AG04449 (cell line): ENCODE measurements around a stretch of chr1.

GRCh38 chr1:198700464-198701307 lies 61.8 kb downstream of the PTPRC start:
- RRBS, result no CpG with 5 or more reads among the region's 5 CpGs

DNA sequence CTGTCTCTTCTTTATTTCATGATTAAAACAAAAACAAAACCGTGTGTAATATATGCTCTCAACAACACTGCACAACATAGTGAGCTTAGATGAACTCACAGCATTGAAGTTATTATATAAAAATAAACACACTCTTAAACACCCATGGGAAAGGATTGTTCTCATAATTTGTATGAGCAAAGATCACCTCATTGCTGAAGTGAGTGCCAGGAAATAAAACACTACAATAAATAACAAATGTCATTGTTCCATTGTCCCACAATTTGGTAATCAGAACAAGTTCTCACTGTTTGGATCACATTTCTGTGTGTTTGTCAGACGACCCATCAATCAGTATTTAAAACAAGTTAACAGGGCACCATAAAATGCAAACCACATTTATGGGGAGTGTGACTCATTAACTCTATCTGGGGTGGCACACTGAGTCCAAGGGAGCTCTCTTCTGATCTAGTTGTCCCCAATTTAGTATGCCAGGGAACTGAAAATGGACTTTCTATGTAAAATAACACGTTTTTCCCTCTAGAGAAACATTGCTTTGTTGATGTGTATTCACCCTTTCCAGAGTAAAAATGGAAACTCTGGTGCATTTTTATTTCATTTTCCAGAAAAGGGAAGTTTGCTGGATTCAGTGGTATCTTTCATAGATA lies 124.5 kb downstream of the PTPRC start:
- RRBS, result no CpG with 5 or more reads among the region's 3 CpGs

GRCh38 chr1:198929619-198930861 lies 291.2 kb downstream of the PTPRC start:
- RRBS, result no CpG with 5 or more reads among the region's 9 CpGs

DNA sequence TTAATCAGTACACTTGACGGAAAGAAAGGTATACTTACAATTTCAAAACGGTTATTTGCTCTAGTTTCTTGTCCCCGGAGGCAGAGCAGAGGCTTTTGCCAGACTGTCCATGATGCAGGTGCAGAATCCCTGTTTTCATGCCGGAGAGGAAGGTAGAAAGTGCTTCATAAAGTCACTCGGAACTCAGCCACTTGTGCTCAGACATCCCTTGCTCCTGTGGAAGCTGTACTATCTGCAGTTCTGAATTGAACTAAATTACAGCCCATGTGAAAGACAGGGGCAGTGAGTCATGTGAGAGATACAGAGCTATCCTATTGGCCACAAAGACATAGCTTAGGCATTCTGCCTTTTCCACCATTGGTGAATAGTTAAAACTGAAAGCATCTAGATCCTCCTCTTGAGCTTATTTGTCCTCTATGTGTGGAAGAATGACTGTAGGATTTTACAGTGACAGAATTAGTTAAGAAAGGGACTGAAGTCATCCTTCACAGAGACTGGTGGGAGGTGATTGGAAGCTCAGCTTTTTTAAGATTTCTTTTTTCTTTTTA lies 298.4 kb downstream of the PTPRC start:
- RRBS, result 6% methylated on average over 2 of the region's 5 CpGs

DNA sequence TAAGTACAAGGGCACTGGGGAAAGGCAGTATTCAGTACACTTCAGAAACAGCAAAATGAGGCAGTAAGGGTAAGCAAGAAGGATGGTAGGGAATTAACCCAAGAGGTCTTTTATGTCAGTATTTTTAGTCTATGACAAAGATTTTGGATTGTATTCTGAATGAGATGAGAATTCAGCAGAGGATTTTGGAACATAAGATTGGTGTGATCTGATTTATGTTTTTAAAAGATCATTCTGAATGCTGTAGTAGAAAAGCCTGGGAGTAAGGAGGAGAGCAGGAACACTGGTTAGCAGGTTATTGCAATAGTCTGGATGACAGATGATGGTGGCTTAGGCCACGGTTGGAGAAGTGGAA lies 570.9 kb upstream of the NR5A2 start:
- RRBS, result no CpG with 5 or more reads among the region's 1 CpG

GRCh38 chr1:200034793-200035208 lies 7.3 kb downstream of the NR5A2 start:
- RRBS, result no CpG with 5 or more reads among the region's 17 CpGs

- RRBS, result 4% methylated on average over 5 of the region's 18 CpGs
These were observed 11.3 kb downstream of the NR5A2 start for GRCh38 chr1:200038812-200039183.

DNA sequence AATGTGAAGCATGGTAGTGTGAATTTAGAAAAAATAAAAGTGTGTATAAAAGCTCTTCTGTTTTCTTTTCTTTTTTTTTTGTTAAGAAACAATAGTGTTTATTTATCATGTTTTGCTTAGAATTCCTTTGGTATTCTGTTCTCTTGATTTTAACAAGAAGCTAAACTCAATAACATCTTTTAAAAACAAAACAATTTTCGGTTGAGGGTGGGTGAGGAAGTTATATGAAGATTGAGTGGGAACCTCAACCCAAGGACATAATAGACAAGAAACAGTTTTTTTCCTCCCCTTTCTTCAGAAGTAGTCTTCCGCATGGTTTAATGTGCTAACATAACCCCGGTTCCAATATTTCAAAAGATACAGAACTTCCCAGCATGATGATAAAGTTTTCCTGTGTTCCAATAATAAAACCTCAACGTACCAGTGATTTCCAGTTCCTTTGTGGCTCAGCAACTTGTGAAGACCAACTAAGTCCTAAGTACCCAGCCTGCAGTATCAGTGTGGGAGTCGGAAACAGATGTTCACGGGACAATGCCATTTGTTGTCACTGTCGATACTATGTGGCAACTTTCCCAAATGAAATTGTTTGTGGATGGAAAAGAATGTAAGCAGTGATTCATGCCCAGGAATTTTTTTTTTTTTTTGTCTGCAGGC lies 48.4 kb downstream of the NR5A2 start:
- RRBS, result no CpG with 5 or more reads among the region's 7 CpGs

DNA sequence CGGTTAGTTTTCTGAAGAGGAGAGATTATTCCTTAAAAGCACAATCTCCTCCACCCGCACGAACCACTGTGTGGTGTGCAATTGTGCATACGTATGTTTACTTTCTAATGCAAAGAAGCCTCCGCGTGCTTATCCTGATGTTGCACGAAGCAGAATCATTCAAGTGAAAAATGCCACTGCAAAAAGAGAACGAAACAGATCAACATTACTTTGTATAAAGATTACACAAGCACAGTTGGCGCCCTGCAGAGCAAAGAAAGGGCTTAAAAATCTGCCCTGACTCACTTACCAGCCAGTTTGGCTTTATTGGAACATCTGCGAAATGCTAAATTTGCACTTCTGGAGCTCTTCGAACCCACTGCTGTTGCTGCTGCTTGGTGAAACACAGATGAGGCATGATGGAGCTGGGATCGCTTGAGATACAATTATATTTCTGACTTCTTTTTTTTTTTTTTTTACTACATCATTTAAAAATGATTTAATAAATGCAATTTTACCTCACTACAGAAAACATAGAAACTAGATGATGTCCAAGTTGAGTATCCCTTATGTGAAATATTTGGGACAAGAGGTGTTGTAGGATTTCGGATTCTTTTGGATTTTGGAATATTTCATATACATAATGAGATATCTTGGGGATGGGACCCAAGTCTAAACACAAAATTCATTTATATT lies 166.6 kb downstream of the ZNF281 start:
- RRBS, result no CpG with 5 or more reads among the region's 13 CpGs

- RRBS, result no CpG with 5 or more reads among the region's 8 CpGs
These were observed 669 bp upstream of the ZNF281 start for GRCh38 chr1:200410482-200410927.

DNA sequence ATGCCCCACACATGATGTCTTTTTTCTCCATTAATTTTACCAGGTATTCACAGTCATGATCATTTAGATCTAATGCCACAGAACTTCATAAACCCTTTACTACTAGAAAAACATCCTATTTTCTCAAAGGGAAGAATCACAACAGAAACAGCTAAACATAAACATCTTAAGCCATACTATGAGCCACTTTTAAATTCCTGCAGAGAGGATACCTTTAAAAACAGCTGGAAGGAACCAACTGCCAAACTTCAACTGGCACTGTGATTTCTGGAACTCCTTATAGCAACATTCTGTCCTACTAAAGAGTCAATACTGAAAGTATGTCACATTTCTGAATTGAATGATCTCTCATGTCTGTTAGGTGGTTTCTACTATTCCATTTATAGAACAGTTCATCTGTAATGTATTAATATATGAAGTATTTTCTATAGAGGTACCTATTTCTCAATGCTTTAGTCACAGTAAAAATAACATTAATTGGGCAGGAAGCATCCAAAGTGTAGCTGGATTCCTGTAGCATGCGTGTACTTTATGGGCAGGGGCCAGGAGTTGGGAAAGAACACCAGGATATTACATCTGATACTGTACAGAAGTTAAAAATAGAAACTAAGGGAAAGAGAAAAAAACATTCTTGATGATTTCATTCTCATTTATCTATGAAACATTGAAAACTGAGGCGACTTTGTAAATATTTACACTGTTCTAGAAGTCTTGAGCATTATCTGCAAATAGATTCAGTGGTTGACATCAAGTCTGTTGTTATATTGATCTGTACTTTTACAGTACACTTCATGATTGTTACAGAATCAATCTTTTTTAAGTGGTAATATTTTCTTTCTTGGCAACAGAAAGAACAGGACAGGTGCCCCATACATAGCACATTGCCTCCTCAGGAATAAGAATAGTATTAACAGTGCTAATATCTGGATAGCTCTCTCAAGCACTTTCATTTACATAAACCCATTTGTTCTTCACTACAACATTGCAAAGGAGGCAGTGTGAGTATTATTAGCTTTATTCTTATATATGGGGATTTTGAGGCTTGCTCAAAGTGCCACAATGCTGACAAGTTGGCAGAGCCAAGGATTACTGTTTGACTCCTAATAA lies 6.1 kb upstream of the ZNF281 start:
- RRBS, result no CpG with 5 or more reads among the region's 2 CpGs

- RRBS, result no CpG with 5 or more reads among the region's 6 CpGs
These were observed 21.9 kb upstream of the KIF14 start for GRCh38 chr1:200642362-200642916.

DNA sequence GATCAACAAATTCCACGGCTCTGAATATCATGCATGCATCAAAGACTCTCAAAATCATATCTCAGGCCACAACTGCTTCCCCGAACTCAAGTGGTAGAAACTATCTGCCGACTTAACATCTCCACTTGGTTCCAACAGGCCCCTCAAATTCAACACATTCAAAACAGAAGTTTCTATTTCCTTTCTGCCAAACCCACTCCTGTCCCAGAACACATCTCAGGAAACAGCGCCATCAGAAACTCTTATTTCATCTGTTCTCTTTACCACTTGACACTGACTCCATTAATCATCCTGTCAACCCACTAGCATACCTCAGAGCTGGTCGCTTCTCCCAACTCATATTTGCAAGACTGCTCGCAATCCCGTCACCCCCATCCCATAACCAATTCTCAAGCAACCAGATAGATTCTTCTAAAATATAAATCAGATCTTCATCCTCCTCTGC lies 16.6 kb downstream of the DDX59 start:
- RRBS, result no CpG with 5 or more reads among the region's 7 CpGs

- RRBS, result no CpG with 5 or more reads among the region's 3 CpGs
These were observed 8.9 kb upstream of the CAMSAP2 start for GRCh38 chr1:200729903-200730173.

- RRBS, result 25% methylated on average over 1 of the region's 7 CpGs
These were observed 728 bp downstream of the INAVA start for GRCh38 chr1:200895479-200895776.

DNA sequence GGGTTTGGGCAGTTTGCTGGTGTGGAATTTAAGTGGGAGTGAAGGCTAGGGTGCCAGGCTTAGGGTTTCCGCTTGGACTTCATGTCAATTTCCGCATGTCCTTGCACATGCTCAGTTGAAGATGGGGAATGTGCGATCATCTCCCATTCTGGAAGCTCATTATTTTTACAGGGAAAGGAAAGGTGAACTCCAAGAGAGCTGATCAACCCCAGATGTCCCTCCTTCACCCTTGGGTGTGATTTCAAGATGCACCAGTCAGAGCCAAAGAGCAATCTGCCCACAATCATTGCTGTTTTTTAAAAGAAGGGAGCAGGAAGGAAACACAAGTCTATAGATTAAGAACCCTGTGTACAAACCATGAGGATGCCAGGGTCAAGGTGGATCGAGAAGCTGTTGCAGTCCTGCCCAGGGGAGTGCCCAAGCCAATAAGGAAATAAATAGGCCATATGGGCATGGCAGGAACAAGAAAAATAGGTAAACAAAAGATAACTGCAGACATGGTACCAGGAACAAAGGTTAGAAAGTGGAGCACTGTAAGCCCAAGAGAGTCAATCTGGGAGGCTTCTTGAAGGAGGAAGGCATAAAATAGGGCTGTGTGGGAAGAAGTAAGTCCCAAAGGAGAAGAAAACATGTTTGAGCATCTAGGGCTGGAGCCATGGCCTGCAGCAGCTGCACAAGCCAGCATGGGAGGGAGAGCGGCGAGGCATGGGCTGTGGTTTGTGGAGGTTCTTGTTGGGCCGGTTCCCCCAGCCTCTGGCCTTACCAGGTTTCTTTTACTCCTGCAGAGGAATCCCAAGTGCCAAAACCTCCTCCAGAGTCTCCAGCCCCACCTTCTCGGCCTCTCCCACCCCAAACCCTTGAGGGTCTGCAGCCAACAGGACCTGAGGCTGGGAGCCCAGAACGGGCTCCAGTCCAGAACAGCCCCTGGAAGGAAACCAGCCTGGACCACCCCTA lies 13.5 kb downstream of the INAVA start:
- RRBS, result no CpG with 5 or more reads among the region's 9 CpGs

DNA sequence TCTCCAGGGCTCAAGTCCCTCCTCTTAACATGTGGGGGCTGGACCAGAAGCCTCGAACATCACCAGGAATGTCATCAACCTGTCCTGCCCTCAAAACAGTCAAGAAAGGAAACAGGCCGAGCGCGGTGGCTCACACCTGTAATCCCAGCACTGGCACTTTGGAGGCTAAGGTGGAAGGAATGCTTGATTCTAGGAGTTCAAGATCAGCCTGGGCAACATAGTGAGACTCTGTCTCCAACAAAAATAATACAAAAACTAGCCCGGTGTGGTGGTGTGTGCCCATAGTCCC lies 30.2 kb downstream of the KIF21B start:
- RRBS, result no CpG with 5 or more reads among the region's 5 CpGs

DNA sequence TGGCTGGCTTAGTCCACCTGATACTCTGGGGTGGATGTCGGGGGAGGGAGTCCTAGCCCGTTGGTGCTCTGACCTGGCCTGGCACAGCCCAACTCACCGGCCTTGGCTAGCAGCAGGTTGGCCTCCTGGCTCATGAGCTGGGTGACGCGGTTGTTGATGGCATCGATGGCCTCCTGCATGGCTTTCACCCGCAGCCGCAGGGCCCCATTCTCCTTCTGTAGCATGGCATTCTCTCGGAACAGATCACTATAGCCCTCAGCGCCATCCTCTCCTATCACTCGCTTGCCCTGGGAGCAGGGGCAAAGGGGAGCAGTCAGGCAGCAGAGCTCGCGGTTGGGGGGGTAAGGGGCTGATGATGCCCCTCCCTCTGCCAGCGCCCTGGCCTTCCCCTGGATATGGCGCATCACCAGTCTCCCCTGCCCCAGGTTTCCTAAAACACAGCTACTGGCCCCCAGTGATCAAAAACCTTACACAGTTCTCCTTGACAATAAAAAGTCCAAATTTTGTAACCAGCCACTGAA lies 21.4 kb downstream of the KIF21B start:
- RRBS, result no CpG with 5 or more reads among the region's 15 CpGs

DNA sequence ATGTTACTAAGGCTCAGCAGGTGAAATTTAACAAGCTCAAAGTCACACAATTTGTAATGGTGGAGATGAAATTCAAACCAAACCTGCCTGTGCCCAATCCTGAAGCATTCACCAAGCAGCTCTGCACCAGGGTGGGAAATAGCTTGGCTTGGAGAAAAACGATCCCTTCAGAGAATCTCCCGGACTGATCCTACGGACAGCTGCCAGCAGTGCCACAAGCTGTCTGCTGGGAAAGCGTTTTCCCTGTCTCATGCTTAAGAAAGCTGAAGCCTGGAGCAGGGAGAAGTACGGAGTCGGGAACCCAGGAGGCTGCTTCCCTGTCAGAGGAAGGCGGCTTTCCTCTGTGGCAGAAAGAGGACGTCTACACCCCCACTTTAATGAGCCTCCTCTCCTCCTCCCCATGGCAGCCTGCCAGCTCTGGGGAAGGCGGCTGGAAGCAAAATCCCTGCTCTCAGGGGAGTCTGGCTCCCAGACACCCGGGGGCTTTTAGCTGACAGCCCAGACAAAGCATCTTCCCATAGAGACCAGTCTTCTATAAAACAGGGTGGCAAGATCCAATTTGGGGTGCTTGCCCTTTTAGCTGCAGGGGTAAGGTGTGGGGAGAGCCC lies 7.3 kb downstream of the KIF21B start:
- RRBS, result no CpG with 5 or more reads among the region's 10 CpGs

GRCh38 chr1:201019871-201020701 lies 3.4 kb downstream of the KIF21B start:
- RRBS, result no CpG with 5 or more reads among the region's 6 CpGs